AG09319 (cell line): ENCODE measurements around the gene KRTAP10-3.

DNA sequence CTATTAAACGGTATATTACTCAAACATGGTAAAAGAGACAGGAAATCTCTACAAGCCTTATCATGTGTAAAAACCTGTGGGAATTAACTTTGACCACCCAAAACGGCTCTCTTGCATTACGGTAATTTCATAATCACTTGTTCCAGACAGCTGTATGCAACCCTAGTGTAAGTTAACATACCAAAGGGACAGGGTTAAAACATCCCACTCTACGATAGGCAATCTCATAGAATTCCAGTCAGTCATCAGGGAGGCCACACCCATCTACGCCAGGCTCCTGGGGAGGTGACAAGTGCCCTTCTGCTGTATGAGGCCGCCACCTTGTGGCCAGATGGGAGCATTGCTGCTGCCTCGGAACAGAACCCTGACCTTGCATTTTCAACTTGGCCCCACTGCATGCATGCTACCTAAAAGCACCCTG lies 12.8 kb downstream of the HSF2BP start:
- RRBS, result no CpG with 5 or more reads among the region's 7 CpGs

DNA sequence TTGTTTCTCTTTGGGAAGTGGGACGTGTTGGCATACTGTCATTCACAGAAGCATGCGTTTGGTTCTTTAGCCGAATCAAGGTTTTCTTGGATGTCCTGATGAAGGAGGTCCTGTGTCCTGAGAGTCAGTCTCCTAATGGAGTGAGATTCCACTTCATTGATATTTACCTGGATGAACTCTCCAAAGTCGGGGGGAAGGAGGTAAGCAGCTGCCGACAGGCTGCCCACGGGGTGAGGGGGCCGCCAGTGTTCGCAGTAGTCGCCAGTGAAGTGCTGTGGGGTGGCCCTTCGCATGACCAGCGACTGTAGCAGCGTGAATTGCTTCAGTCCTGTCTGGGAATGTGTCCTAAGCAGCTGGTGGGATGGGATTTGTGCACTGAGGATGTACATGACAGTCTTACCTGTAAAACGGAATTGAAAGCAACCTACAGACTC lies 15.6 kb downstream of the RRP1B start:
- RRBS, result no CpG with 5 or more reads among the region's 13 CpGs

GRCh38 chr21:43719929-43720303 lies 987 bp downstream of the PDXK start:
- RRBS, result no CpG with 5 or more reads among the region's 20 CpGs

- RRBS, result no CpG with 5 or more reads among the region's 7 CpGs
These were observed 15.4 kb downstream of the PDXK start for GRCh38 chr21:43734354-43734661.

DNA sequence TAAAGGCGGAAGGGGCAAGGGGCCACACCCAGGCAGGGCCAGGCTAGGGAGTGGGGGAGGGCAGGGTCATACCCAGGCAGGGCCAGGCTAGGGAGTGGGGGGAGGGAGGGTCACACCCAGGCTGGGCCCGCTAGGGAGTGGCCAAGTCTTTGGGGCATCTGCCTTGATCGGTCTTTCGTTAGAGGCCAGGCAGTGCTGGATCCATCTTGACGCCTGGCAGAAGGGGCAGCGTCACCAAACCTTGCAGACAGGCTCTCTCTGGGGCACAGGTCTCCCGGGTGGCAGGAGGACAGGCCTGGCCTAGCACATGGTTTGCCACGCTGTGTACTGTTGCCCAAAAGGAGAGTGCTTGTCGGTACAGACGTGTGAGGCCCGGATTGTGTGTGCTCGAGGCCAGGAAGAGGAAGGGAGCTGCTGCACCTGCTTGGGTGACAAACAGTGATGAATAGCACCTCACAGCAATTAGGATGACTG lies 25.2 kb downstream of the PDXK start:
- RRBS, result 92% methylated on average over 4 of the region's 12 CpGs

GRCh38 chr21:43916185-43917058 lies 51.4 kb downstream of the AGPAT3 start:
- RRBS, result no CpG with 5 or more reads among the region's 24 CpGs

- RRBS, result no CpG with 5 or more reads among the region's 34 CpGs
These were observed 73.2 kb upstream of the TRAPPC10 start for GRCh38 chr21:43938693-43939471.

DNA sequence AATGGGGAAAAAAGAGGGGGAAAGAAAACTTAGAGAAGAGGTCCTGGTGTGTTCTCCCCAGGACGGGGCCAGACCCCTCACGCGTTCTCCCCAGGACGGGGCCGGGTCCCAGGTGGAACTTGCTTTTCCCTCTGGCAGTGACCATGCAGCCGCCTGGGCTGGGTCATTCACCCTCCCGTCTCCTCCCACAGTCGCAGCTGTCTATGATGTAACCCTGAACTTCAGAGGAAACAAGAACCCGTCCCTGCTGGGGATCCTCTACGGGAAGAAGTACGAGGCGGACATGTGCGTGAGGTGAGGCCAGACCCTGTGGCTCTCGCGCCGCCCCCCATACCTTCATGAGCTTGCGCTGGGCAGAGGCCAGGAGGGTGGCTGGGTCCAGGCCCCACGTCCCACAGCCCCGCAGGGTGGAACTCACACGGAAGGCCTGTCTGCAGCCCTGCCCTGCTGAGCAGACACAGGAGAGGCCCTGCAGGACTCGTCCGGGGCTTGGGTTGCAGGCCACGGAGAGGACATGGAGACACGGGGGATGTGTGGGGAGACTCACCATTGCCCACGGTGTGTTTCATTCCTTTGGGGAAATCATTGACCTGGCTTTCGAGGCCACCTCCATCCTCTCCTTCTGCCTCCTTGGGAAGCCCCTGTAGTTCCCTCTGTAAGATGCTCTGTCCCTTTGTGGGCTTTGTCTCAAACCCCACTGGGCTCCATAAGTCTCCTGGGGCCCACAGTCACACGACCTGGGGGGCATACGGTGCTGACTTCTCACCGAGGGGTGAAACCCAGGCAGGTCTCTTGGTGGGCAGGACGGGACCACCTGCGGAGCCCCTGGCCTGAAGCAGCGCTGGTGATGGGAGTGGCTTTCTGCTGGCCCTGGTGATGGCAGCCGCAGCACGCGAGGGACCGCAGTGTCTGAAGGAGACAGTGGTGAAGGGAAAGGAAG lies 40.6 kb upstream of the TRAPPC10 start:
- RRBS, result no CpG with 5 or more reads among the region's 36 CpGs

- RRBS, result 92% methylated on average over 7 of the region's 46 CpGs
These were observed 29.8 kb upstream of the TRAPPC10 start for GRCh38 chr21:43982058-43983028.

- RRBS, result no CpG with 5 or more reads among the region's 18 CpGs
These were observed 41.9 kb upstream of the PWP2 start for GRCh38 chr21:44065201-44065858.

GRCh38 chr21:44089134-44090210 lies 17.7 kb upstream of the PWP2 start:
- RRBS, result no CpG with 5 or more reads among the region's 29 CpGs

DNA sequence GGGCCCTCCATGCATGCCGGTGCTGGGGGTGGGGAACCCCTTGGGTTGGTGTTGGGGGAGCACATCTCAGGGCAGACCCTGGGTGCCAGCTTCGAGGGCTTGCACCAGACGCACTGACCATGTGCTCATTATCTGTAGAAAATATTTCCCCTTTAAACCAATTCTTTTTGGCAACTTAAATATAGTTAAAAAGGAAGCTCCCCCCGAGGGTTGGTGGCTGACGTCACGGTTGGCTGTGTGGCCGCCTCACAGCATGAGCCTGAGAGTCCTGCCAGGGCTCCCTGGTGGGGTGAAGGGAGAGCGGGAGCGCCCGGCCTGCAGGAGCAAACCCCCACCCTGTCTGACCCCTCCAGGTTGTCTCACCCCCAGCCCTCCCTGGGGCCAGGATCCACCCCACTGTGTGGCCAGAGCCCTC lies 5.3 kb upstream of the PFKL start:
- RRBS, result no CpG with 5 or more reads among the region's 10 CpGs

- RRBS, result no CpG with 5 or more reads among the region's 15 CpGs
These were observed 2.8 kb downstream of the PFKL start for GRCh38 chr21:44302568-44303196.

DNA sequence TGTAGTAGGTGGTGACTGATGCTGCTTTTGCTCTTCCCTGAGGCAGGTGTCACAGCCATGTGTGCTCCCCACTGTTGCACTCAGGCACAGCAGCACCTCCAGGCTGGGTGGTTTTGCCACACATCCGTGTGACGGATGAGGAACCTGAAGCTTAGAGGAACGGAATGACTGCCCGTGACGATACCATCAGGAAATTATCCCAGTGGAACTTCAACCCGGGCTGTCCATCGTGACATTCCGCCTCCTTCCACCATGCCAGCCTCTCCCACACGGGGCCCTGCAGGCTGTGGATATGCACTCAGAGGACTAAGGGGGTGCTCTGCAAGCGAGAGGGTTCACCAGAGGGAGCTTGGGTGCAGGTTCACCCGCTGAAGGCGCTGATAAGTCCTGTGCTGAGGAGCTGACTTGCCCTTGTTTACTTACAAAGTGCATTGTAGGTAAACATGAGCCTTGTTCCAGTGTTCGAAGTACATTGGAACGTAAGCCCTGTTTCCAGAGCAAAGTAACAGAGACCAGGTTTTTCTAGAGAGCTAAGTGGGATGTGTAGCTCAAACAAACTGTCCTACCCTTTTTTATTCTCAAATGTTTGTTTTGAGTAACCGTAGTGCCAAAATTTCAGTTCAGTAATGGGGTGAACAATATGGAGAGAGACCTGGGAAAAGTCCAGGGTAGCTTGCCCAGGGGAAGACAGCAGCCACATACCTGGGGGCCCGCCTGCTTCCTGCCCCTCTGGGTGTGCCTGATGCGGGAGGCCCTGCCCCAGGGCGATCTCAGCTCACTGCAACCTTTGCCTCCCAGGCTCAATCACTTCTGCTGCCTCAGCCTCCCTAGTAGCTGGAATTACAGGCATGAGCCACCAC lies 2.4 kb downstream of the LRRC3 start:
- RRBS, result no CpG with 5 or more reads among the region's 18 CpGs

DNA sequence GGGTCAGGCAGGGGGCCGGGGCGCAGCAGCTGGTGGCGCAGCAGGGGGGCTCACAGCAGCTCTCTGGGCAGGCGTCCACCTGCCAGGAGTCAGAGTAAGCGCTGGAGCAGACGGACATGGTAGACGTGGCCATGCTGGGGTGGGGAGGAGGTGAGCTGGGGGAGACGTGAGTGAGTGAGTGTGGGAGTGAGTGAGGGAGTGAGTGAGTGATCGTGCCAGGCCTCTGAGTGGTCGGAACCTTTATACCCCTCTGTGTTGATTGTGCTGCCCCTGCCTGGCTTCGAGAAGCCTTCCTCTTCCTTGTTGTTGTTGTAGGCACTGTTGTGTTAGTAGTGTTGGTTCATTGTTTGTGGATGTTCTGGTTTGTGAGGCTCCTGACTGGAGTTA lies at the start of gene KRTAP10-3:
Gene KRTAP10-3 (minus strand): TSS at position 213 of the 387 bp plus-strand sequence.
- RRBS, result no CpG with 5 or more reads among the region's 11 CpGs

GRCh38 chr21:44574827-44575276 lies 1.3 kb downstream of the KRTAP10-4 start:
- RRBS, result no CpG with 5 or more reads among the region's 17 CpGs

- RRBS, result no CpG with 5 or more reads among the region's 6 CpGs
These were observed 248 bp upstream of the KRTAP12-4 start for GRCh38 chr21:44654671-44655142.

GRCh38 chr21:44773544-44774292 lies 27.9 kb downstream of the UBE2G2 start:
- RRBS, result no CpG with 5 or more reads among the region's 16 CpGs

GRCh38 chr21:44817242-44817789 lies 546 bp downstream of the SUMO3 start:
- RRBS, result under 1% methylated on average over 11 of the region's 58 CpGs

- RRBS, result no CpG with 5 or more reads among the region's 9 CpGs
These were observed 7.6 kb downstream of the PTTG1IP start for GRCh38 chr21:44865870-44866337.